HT-29 (cell line): ENCODE measurements around a stretch of chr15.

GRCh38 chr15:92521680-92522023, 128.0 kb downstream of the ST8SIA2 start:
- RAMPAGE, long total RNA, result no peak

DNA sequence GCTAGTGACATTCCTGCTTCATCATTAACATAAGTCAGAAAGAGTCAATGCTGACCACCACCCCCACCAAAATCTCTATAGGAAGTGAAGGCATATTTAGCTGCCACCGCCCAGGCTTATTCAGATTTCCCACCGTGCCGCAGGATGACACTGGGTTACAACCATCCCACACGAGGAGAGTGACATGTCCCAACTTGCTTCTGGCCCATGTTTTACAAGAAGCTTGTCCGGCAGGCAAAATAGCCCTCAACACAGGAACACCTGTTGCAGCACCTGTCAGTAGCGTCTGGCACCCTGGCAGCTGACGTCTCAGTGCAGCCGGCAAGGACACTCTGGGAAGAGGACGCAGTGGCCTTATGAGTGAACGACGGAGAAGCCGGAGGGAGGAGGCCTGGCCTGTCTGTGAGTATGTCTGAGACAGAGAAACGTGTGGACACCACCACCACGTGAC, 32.2 kb downstream of the FAM174B start:
- RAMPAGE, long total RNA, result no peak

DNA sequence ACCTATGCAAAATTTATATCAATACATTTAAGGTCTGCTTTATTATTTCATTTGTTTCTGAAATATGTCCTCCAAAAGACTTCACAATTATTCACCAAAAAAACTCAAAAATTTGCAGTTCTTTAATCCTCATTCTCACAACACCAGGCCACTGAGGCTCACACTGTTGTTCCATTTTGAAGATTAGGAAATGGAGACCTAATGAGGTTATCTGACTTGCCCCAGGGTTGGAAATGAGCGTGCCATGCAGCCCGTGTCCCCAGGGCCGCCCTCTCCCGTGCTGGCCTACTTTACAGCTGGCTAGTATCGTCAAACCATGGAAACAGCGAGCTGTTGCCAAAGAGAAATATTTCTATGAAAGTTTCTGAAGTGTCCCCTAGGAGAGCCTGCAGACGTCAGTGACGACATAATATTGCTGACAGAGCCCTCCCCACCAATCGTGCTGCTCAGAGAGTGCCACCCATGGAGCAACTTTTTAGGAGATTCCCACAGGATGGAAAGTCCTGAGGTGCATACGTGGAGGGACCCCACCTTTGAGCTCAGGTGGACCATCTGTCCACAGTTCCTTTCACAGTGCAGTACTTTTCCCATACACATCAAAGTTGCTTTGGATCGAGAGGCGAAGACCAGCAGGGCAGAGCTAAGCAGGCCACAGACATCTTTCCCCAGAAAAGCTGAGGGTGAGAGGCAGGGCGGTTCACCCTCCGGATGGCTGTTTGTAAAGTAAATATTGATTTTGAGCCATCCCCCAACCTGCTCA, 11.2 kb upstream of the FAM174B start:
- RAMPAGE, long total RNA, result no peak

DNA sequence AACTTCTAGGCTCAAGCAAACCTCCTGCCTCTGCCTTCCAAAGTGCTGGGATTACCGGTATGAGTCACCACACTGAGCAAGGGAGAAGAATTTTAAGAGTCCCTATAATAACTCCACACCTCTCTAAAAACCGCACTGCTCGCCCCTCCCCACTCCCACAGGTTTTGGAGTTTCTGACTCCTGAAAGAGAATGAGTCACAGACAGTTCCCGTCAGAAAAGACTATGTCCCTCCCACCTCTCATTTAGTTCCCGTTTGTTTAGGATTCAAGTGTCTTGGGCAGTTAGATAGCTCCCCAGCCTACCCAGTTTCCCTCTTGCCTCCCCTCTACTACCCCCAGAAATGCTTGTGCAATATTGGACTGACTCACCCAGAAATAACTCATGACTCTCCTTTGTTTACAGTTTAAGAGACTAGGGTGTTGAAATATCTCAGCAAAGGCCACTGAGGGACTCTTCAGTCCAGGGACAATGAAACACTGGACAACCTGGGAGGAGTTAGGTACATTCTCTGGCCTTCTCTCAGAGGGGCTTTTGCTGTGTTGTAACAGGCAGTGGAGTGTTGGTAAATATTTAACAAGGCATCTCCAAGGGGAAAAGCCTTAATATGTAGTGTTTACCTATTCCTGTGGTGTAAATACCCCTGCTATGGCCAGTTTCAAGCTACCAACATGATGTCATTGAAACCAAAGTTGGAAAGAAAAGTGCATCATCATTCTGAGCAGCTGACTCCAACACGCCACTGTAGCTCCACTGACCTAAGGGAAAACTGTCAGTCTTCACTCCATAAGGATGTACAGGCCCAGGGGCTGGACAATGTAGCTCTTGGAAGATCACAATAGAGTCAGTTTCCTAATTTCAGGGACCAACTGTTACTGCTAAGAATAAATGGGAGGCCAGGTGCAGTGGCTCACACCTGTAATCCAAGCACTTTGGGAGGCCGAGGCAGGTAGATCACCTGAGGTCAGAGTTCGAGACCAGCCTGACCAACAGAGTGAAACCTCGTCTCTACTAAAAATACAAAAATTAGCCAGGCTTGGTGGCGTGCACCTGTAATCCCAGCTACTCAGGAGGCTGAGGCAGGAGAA, 96.0 kb upstream of the CHD2 start:
- RAMPAGE, long total RNA, result no peak

- RAMPAGE, long total RNA, result no peak
These were observed 54.9 kb upstream of the CHD2 start for GRCh38 chr15:92845140-92845659.

DNA sequence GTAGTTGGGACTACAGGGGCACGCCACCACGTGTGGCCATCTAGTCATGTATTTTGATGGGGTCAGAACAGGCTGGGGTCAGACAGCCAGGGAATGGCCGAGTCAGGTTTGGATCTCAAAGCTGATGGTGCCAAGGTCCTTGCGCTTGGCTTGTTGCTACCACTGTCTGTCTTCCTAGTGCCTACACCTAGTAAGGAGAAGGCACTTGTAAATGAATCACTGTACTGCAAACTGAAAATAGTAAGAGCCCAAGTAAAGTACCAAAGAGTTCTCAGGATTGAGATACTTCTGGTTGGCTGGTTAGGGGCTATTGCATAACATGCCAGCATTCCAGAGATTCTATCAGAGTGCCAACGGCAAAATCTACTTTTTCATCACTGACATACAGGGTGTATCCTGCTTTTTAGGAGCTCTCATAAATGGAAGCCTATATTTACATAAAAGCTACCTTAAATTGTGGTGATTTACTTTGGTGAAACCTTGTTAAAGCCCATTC, 30.9 kb upstream of the CHD2 start:
- RAMPAGE, long total RNA, result no peak

DNA sequence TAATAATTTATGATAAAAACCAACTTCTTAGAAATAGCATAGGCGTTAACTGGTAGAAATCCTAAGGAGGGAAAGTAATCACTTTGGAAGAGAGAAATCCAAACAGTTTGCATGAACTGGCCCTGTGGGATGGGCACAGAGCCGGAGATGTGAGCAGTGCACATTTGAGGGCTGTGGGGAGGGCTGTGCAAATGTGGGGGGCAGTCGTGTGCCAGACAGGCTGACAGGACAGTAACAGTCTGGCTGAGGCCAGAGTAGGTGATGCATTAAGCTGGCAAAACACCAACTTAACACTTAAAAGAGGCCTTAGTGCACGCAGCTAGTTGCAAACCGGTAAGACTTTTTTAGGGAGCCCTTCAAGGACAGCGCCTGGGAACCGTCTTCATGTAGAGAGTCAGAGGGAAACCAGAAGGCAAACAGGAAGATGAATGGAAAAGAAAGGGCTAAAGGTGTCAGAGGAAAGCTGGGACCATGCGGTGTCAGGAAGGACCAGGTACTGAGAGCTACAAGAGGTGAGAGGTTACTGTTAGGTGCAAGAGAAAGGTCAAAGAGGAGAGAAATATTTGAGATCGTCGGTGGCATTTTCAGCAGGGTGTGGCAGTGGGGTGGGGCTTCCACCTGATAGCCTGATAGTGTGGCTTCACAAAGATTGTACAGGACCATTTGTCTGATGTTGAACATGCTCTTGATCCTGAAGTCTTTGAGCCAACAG, 30.1 kb upstream of the CHD2 start:
- RAMPAGE, long total RNA, result no peak

- RAMPAGE, long total RNA, result no peak
These were observed 16.4 kb upstream of the CHD2 start for GRCh38 chr15:92883582-92884203.

DNA sequence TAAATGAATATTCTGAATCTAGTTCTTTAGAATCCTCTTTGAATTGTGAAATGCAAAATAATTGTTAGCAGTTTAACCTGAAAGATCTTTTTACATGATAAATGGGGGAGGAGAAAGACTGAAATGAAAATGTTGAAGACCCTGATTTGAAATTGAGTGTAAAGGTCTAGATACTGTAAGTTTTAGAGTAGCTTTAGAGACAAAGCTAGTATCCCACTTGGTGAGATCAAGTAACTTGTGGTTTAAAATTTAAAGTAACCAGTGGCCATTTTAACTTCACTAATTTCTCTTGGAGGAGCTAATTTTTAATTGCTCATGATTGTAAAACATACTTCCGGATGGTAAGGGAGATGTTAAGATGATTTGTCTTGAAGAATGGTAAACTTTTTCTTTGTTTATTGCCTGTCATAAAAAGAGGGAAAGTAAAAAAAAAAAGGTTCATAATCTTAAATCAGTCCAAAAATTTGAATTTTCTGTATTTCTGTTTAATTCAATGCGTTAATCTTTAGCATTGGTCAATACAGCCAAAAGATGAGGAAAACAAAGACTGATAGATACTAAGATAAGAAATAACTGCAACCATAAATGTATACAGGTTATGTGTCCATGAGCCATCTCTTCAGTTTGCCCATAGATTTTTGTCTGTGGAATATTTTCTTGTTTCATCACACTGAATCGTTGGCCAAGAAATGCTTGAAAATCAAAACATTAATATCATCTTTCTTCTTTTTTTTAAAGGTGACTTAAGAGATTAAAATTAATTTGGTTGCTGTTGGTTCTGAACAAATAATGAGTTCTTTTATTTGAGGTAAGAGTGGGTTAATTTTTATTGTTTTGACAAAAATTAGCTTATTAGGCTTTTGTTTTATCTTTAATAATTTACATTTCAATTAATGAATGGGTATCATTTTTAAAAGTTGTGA, 15.1 kb upstream of the CHD2 start:
- RAMPAGE, long total RNA, result no peak

- RAMPAGE, long total RNA, result no peak
These were observed 2.1 kb upstream of the CHD2 start for GRCh38 chr15:92897964-92898433.

- RAMPAGE, long total RNA, result no peak
These were observed 910 bp downstream of the CHD2 start for GRCh38 chr15:92900945-92901522.

GRCh38 chr15:92901523-92902532, 1.7 kb downstream of the CHD2 start:
- RAMPAGE, long total RNA, result no peak

- RAMPAGE, long total RNA, result no peak
These were observed 18.6 kb downstream of the CHD2 start for GRCh38 chr15:92918754-92919028.

DNA sequence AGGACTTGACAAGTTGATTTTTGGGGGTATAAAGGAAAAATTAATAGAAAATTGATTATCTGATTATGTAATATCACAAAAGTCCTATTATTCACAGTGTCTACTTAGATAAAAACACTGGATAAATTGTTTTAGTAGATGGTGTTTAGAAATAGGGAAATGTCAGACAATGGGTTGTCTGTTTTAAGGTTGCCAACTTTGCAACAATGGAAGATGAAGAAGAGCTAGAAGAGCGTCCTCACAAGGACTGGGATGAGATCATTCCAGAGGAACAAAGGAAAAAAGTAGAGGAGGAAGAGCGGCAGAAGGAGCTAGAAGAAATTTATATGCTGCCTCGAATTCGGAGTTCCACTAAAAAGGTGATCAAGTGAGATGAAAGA, 84.0 kb downstream of the CHD2 start:
- RAMPAGE, long total RNA, result no peak

- RAMPAGE, long total RNA, result no peak
These were observed 83.8 kb downstream of the RGMA start for GRCh38 chr15:93005243-93005556.

- RAMPAGE, long total RNA, result no peak
These were observed 69.3 kb downstream of the RGMA start for GRCh38 chr15:93019619-93020112.

- RAMPAGE, long total RNA, result no peak
These were observed 160.9 kb upstream of the MCTP2 start for GRCh38 chr15:94070208-94071171.

DNA sequence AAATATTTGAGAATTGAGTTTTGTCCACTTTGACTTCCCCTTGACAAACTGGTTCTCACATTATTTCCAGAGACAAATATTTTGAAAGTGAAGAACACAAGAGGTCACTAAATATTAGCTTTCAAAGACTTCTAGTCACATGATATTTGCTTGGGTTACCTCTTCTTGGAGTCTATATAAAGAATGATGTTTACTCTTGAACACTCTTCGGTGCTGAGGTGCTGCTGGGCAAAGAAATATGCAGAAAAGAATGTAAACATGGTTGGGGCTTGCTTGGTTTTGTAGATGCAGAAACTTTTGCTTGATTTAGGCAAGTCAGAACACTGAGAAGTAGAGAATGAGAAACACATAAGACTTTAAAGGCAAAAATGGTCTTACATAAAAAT, 120.6 kb upstream of the MCTP2 start:
- RAMPAGE, long total RNA, result no peak

DNA sequence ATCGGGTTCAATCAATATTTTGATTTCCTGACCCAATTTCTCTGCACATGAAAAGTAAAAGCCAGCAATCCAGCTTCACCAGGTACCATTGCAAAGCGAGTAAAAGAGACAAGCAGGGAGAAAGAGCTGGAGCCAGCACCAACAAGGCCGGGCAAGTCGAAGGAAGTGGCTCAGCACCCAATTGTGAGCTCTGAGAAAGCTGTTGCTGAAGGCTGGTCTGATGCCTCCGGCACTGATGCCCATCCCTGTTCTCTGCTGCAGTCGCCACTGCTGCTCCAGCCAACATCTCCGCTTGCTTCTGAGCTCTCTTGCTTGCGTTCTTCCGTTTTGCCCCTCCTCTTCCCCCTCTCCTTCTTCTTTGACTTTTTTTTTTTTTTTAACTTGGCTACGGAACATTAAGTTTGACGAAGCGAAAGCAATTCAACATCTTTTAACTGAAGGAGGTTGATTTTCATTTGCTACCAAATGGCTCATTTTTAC, 442.9 kb downstream of the MCTP2 start:
- RAMPAGE, long total RNA, result no peak

- RAMPAGE, long total RNA, result no peak
These were observed 848.3 kb downstream of the MCTP2 start for GRCh38 chr15:95079760-95080060.